Metastatic Lung Carcinoma in the Adrenal Gland (tissue), 1 donor: ENCODE data around the genes PRH1, TAS2R13, ETV6, LRP6 and DUSP16.

DNA sequence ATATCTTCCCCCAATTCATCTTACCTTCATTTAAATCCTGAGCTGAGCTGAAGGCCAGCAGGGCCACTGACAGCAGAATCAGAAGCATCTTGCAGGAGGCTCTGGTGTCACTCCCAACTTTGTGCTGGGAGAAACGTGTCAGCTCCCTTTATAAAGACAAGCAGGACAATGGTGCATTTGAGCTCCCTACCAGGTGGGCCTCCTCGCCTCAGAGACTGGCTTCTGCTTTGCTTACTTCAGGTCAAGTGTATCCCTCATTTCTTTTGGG is at the start of gene PRH1:
TSS of gene PRH1 (minus strand) at position 126 of the 268 bp plus-strand sequence.
- PRO-cap = no peak

DNA sequence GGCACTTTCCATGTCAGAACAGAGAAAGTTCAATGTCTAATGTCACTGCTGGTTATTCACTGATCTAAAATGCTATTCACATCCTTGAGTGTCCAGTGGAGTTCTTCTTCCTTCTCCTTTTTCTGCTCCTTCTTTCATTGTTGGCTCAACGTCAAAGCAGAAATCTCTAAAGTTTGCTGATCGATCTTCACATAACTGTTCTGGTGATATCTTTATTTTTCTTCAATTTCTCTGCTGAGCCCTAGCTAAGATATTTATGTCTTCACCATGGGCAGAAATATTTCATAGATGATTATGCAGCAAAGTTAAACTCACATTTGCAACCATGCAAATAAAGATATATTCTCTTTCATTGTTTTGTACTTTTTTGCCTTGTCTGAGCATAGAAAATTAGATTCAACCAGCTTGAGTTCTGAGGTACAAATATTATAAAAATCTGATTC is at the start of gene TAS2R13:
TSS of gene TAS2R13 (minus strand) at position 276 of the 443 bp plus-strand sequence.
- PRO-cap = no peak

DNA sequence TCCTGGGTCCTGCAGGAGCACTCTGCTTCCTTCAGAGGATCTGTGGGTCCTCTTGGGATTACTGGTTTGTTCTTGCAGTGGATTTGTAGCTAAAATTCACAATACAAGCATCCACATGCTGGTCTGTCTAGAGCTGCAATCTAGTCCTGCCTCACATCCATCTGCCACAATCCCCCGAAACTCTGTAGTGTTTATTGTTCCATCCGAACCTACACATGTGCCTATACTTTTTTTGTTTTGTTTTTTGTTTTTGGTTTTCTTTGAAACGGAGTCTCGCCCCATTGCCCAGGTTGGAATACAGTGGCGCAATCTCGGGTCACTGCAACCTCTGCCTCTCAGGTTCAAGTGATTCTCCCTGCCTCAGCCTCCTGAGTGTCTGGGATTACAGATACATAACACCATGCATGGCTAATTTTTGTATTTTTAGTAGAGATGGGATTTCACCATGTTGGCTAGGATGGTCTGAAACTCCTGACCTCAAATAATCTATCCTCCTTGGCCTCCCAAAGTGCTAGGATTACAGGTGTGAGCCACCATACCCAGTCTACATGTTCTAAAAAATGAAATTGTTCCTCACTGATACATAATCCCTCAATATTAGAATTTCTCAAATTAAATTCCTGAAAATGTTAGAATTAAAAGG is 10.6 kb upstream of the TAS2R30 start:
- PRO-cap = no peak

GRCh38 chr12:11165044-11166069 is 5.6 kb upstream of the SMIM10L1 start:
- PRO-cap = no peak

DNA sequence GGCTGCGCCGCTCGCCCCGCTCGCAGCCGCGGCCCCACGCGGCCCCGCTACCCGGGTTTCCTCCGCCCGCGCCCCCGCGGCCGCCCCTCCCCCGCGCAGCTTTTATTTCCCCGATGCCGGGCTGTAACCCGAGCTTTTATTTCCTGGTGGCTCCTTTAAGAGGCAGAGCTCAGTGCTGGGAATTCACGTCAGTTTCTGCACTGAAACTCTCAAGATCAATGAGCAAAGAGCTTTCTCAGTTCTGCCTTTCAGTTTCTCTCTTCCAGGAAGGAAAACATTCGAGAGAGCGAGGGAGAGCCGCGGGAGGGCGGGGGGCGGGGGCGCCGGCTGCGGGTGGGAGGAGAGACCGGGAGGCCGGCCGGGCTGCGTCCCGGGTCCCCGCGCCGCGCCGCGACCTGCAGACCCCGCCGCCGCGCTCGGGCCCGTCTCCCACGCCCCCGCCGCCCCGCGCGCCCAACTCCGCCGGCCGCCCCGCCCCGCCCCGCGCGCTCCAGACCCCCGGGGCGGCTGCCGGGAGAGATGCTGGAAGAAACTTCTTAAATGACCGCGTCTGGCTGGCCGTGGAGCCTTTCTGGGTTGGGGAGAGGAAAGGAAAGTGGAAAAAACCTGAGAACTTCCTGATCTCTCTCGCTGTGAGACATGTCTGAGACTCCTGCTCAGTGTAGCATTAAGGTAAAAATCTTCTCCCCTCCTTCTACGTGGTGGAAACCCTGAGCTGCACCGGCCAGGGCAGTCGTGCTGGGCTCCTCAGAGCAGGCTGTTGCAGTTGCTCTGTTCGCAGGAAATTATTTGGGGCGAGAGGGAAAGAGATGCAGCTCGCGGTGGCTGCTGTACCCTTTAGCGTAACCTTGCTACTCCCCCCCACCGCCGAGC is at the start of gene ETV6:
TSS of gene ETV6 (plus strand) at position 186 of the 873 bp plus-strand sequence.
- PRO-cap = bidirectional peak, plus-strand start at position 165 of the sequence, minus-strand start at position 76 of the sequence; bidirectional peak, plus-strand start at position 277 of the sequence, minus-strand start at position 199 of the sequence

DNA sequence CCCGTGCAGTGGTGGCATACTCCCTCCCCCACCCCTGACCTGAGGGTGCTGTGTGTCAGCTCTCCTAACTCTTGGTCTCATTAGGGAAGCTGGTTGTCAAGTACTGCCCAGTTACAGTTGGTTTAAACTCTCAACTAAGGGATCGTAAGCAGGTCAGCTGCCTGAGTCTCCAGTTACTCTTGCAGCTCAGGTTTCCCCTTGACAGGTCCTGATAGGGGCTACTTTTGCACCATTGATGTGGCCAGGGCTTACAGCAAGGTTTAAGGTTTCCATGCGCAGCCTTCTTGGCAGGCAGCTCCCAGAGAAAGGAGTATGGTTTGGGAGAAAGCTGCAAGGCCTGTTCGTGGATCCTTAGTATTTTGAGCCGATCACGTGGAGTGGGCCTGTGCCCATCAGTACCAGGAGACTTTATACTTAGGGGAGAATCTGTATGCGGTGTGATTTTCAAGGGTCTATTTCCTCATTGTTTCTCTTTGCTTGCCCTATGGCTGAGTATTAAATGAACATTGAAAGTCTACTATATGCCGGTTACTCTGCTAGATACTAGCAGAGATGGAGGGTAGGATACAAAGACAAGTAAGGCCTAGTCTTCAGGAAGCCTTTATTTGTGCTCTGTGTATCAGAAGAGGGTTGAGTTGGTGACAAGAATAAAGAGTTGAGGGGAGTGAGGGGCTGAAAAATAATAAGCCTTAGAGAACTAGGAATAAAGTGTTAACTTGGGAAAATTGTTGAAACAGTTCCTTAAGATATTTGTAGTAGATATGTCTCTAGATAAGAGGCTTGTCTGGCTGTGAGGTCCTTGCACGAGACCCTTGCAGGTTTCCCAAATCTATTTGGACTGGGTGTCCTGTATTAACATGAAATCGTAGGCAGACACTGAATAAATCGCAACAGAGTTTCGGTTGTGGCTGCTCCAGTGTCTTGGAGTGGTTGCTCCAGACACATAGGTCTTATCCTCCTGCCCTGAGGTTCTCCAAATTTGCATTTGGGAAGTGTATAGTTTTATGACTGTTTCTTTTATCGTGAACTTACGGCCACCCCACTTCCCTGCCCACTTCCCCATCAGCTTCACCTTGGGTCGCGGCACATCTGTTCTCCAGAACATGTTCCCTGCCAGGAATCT is 74.9 kb downstream of the ETV6 start:
- PRO-cap = no peak

DNA sequence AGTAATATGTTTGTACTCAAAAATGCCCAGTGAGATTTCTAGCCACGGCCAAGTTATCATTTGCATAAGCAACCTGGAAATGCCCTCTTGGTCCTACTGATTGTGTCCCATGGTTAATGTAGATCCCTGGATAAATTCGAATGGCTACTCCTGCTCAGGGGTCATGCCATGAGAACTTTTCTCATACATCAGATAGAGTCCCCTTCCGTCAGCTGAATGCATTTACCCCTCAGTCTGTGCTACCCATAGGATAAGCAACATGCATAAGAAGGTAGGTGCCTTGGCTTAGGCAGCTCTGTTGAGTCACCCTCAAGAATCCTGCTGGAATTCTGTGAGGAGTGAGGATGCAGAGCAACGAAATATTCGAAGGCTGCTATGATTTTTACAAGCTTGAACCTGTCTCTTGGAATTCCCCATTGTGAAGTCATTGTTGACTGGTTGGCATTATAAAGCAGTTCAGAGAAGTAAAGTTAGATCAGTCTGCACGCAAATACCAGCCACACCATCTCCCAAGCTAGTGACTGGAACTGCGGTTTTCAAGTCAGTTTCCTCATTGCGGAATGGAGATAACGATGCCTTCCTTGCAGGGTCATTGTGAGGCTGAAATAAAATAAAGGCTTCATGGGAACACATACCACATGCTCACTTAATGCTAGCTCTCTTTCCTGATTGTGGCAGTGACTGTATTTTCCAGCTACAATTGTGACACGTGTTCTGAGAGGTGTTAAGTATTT is 96.5 kb downstream of the ETV6 start:
- PRO-cap = no peak

DNA sequence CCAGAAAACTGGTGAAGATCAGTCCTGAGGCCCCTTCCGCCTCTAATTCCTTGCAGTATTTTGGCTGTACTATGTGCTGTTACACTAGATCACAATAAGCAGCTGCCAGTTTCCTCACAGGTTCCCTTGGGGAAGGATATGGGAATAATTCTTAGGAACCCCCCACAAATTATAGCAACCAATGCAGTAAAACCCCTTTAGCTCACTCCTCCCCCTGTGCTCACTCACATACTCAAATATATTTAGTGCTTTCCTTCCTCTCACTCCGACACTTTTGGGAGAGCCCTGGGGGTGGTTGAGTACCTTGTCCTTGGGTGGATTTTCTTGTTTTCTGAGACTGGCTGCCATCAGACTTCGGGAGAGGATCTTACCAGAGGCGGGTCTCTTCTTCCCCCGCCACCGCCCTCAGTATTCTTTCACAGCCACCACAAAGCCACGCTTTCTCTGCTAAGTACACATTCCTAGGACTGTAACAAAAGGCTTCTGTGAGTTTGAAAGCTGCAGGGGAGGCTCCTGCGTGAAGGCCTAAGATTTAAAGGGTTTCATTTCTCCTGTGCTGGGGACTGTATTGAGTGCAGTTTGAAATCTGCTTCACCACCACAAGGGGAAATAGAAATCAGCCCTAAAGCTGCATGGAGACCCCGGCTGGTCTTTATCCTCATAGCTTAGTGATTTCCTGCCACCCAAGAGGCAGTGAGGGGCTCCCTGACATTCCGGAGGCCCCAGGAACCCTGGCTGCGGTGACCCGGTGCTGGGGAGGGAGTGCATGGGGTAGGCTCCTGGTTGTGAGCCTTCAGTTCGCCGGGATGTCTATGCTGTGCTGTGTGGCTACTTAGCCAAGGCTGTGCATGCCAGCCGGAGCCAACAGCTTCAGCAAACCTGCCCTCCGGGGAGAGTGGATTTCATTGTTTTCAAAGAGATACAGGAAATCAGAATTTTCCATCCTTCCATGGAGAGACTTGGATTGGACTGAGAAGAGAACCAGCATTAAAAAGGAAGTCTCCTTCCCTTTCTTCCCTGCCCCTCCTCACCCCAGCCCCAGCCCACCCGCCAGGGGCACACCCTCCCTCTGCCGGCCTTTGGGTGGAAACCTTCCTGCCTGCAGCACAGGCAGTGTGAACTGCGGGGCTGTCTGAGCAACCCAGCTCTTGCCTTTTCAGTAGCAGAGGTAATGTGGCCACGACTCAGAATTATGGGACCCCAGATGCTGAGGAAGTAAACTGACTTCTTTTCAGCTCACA is 163.2 kb downstream of the ETV6 start:
- PRO-cap = no peak

- PRO-cap = no peak
These were observed 186.7 kb downstream of the ETV6 start for GRCh38 chr12:11836013-11836736.

DNA sequence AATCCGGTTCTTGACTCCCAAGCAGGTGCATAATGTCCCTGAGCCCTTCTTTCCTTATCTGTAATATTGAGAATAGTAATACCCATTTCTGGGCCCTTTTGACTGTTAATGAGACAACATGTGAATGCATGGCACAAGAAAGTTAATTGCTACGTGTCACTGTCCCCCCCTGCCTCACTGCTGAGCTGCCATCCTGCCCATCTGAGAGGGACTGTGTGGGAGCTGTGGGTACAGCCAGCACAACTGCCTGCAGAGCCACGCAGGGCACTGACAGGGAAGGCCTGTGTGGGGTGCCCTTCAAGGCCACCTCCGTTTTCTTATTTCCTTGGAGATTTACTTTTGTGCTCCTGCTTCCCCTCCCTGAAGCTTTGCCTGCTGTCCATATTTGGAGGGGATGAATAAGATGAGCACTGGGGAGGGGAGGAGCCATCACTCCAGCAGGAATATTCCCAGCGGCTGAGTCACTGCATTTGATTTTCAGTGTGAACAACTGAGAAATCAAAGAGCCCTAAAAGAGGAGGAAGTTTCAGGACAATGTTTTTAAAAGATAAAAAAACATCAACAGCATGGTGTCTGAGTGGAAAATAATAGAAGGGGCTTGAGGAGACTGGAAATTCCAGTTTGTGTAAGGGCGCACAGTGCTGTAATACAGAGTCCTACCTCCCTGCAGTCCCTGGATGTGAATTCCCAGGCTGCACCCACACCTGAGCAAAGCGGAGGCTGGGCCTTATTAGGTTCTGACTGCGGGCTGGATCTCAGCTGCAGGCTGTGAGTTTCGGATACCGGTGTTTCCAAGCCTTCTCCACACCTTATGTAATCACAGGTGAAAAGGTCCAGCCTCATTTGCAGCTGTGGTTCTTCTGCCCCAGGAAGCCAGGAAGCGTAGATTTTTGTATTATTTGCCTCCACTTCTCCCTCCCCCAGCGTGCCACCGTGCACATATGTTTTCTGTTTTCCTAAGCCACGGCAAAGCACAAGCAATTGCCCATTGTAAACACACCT is 192.7 kb upstream of the BCL2L14 start:
- PRO-cap = no peak

DNA sequence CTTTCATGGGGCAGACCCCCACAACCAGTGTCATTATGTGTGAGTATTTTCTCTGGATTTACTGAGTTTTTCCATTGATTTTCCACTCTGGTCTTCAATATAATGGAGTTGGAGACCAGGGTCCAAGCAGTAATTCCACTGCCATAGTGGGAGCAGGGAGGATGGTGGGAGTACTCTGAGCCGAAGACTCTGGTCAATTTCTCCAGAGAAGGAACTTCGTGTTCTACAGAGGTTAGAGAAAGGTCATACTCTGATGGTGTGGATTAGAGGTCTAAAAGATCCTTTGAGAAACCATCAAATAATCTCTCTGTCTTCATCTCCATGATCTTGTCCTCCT is 32.6 kb upstream of the BCL2L14 start:
- PRO-cap = no peak

DNA sequence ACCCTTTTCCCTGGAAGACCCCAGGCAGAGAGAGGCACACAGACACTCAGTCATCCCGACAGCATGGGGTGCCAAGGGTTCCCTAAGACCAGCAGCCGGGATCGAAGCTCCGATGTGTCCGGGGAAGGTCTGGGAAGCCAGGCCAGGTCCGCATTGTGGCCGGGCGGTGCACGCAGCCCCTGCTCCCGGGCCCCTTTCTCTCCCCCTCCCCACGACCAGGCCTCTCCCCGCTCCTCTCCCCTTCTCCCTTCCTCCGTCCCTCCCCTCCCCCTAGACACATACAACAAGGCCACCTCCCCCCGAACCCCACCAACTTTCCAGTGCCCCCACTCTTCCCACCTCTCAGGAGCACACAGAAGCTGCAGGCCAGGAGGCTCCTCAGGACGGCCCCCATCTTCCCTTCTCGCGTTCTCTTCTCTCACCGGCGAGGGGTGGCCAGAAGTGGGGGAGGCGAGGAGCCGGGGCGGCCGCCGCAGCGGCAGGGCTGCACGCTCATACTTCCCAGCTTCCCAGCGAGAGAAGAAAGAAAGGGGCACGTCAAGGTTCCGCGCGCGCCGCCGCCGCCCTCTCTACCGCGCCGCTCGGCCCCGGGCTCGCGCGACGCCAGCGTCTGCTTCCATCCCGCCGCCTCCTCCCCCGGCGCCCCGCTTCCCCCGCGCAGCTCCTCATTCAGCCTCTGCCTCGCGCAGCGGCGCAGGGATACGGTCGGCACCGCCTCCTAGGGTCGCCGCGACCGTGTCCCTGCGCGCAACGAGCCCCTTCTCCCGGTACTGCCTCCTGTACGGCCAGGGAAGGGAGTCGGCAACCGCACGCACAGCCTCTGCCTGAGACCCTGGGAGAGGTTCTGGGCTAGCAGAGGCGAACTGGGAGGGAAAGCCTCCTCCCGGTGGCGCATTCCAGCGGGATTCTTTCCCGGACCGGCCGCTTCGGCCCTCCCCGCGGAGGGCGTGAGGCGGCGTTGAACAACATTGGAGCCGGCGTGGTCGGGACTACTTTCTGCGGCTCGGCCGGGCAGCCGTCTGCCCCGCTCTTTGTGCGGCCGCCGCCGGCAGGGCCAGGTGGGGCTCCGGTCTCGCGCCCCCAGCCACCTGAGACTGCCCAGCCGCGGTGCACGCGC is at the start of gene LRP6:
TSS of gene LRP6 (minus strand) at position 703 of the 1,117 bp plus-strand sequence.
- PRO-cap = bidirectional peak, plus-strand start at position 992 of the sequence, minus-strand start at position 650 of the sequence; unidirectional peak, plus-strand start at position 1,042 of the sequence

DNA sequence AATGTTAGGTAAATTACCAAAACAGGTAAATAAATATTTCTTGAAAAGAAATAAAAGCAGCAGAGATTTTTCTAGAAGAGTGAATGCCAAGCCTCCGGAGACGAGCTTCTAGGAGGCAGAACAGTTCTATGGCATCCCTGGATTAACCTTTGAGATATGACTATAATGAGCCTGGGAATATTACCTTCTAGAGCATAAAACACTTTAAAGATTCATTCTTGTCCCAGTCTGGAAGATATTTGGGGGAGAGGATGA is 1.9 kb downstream of the BORCS5 start:
- PRO-cap = no peak

- PRO-cap = no peak
These were observed 39.9 kb downstream of the BORCS5 start for GRCh38 chr12:12396635-12397367.

- PRO-cap = bidirectional peak, plus-strand start at chr12:12449874, minus-strand start at chr12:12449797
These were observed 92.8 kb downstream of the BORCS5 start for GRCh38 chr12:12449538-12450162.

DNA sequence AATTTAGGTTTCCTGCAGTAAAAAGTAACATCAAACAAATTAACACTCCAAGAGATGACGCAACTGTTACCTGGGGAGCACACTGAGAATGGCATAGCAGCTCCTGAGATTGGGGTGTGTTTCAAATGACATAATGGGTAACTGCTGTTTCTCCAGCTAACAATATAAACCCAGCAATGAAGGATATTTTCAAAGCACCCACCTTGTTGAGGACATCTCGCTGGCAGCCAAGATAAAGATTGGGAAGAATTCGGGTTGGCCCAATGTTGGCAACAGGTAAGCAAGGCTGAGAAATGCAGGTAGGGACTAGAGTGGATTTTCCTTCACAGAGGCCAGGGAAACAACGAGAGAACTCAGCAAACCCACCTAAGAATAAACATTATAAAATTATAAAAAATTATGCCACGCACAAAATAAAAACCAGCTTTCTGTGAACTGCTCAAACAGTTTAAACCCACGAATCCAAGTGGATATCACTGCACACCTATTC is 62.3 kb downstream of the DUSP16 start:
- PRO-cap = no peak

DNA sequence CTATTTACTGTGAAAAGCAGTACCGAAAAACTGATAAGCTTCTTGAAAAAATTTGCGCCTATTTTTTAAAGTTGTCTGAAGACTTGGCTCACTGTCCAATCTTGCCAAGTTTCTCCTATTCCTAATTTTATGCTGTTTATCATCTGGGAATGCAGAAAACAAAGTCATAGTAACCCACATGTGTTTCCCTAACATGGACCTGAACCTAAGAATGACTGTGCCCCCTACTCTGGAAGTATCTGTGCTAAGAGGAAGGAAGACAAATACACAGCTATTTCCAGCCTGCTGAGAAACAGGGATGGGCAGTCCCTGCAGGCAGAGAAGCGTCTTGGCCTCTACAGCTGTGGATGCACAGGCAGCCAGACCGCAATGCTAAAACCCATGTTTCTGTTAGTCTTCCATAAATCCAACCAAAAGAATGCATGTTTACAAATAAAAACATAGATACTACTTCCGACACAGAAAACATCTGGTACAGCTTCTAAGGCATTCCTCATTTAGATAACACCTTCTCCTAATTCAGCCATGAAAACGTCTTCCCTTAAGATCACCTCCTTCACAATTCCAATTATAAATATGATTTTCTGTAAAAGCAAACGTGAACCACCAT is 56.1 kb downstream of the DUSP16 start:
- PRO-cap = no peak

DNA sequence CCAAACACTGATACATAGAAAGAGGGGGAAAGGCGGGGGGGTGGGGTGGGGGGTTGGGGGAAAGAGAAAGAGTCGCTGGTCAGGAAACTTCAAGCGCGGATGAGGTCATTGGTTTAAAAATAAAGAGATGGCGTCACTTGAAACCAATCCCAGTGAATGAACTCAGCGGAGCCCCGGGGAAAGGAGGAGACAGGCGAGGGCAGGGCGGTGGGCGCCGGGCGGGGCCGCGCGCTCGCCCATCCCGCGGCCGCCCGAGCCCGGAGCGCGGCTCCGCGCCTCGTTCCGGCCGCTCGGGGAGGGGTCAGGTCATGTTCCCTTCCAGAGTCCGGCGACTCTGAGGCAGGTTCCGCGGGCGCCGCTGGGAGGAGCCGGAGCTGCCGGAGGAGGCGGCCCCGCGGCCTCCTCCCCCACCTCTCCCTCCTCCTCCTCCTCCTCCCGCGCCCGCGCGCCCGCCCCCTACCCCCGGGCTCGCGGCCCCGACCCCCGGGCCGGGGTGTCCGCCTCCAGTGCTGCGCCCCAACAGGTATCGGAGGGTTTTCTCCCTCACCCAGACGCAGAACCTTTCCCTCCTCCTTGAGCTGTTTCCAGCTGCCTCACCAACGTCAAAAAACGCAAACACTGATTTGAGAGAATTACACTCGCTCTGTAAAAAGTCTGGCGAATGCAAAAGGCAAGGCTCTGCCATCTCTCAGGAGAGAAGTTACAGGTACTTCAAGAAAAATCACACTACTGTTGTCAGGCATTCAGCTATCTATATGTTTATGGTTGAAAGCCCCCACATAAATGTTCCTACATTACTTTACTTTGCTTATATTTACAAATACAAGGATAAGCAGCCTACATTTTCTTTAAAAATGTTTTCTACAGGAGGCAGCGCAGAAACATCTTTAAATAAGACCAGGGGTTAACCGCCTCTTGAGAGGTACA is at the start of gene DUSP16:
TSS of gene DUSP16 (minus strand) at position 336 of the 927 bp plus-strand sequence.
- PRO-cap = bidirectional peak, plus-strand start at position 180 of the sequence, minus-strand start at position 101 of the sequence; bidirectional peak, plus-strand start at position 342 of the sequence, minus-strand start at position 336 of the sequence

GRCh38 chr12:12563455-12563911 is 820 bp upstream of the DUSP16 start:
- PRO-cap = no peak

GRCh38 chr12:12563912-12564336 is 1.3 kb upstream of the DUSP16 start:
- PRO-cap = unidirectional peak, minus-strand start at chr12:12564171